Type B pancreatic cell (in vitro differentiated cells): ENCODE measurements around a stretch of chr1.

GRCh38 chr1:205679272-205679600, 1.1 kb downstream of the SLC45A3 start:
- PRO-cap: no peak

GRCh38 chr1:205701011-205701541, 20.8 kb upstream of the SLC45A3 start:
- PRO-cap: no peak

DNA sequence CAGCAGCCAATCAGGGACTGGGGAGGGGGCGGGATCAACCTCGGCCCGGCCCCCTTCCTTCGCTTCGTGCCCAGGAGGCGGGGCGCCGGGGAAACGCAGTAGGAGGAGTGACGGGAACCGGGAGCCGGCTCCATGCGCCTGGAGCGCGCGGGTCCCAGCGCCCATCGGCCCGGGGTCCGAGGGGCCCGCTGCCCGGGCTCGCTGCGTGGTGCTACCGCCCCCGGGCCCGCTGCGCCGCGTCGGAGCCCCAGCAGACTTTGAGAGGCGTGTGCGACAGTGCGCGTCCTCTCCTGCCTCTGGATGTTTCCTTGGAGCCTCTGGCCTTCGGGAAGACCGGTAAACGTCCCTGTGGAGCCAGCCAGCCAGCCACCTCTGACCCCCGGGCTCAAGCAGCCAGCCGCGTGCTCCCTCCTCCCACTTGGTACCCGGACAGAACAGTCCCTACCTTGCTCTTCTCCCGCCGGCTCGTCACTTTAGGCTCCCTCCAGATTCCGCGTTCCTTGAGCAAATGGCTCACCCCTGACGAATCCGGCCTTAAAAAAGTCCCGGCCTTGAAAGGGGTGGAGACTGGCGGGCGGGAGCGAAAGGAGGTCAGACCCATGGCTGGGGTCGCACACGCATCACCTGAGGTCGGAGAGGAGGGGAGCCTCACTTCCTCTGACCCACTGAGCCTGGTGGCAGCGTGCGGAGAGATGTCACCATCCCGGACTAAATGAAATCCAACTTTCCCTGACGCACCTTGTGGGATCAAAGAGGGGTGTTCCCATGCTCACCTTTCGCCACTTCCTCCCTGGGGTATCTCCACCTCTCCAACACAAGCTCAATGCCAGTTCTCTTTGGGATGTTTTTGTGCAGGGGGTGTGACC, 485 bp upstream of the SLC41A1 start:
- PRO-cap: bidirectional peak, plus-strand start at position 101 of the sequence, minus-strand start outside the sequence; bidirectional peak, plus-strand start at position 537 of the sequence, minus-strand start at position 475 of the sequence

DNA sequence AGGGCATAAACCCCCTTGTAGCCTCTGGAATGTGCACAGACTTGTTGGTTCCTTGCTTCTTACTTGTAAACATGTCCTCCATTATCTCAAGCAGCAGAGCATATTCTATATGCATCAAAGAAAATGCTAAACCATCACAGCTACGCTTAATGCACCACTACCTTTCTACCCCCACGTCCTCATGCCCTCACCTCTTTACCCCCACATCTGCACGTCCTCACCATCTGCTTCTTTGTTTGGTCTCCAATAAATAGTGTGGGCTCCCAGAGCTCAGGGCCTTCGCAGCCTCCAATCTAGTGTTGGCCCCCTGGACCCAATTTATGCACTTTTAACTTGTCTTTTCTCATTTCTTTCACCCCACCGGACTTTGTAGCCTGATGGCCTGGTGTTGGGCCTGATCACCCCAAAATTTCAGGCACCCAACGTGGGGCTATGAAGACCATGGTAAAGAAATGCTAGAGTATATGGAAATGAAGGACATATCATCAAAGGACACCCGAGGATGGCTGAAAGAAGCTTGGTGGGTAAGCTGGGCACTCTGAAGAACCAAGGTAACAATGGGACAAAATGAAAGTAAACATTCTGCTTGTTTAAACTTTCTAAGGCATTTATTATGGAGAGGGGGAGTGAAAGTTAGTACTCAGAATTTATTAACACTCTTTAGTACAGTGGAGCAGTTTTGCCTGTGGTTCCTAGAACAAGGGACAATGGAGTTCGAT, 8.0 kb upstream of the PM20D1 start:
- PRO-cap: no peak

- PRO-cap: no peak
Observed at GRCh38 chr1:205935804-205936242, 7.4 kb downstream of the SLC26A9 start.

- PRO-cap: no peak
Observed at GRCh38 chr1:206047197-206047589, 5.8 kb upstream of the RHEX start.

- PRO-cap: no peak
Observed at GRCh38 chr1:206053671-206054068, 697 bp downstream of the RHEX start.

DNA sequence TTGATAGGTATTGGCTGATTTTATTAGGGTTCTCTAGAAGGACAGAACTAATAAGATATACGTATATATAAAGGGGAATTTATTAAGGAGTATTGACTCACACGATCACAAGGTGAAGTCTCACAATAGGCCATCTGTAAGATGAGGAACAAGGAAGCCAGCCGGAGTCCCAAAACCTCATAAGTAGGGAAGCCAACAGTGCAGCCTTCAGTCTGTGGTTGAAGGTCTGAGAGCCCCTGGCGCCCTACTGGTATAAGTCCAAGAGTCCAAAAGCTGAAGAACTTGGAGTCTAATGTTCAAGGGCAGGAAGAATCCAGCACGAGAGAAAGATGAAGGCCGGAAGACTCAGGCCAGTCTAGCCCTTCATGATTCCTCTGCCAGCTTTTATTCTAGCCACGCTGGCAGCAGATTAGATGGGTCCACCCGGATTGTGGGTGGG, 18.0 kb downstream of the RHEX start:
- PRO-cap: no peak

DNA sequence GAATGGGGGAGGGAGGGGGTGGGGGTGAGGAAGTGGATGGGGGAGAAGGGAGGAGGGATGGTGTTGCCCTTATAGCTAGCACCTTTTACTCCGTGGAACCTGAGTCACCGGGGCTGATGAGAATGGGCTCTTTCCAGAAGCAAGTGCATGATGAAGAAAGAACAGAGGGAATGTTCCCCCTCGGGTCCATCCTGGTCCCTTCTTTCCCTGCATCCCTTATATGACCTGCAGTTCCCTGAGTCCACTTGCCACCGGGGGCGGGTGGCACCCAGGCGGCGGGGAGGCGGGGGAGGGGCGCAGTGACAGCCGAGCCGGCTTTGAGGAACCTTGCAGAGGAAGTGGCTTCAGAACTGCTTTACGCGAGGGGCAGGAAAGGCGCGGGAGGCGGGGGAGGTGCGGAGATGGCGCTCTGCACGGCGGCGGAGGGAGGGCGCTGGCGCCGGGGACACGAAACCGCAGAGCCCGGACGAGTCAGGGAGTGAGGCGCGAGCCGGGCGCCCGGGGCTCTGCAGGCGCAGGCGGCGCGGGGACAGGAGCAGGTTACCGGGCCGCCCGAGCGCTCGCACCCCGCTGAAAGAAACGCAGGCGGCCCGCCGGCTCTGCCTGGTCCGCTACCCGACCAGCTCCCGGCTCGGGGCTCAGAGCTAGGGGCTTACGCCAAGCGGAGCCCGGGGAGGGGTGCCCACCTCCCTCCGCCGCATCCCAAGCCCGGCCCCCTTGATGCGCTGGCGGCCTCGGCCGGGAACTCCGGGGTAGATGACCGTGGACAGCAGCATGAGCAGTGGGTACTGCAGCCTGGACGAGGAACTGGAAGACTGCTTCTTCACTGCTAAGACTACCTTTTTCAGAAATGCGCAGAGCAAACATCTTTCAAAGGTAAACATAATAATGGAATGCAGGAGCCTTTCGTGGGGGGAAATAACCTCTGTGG, 49.8 kb downstream of the RASSF5 start:
- PRO-cap: no peak

- PRO-cap: no peak
Observed at GRCh38 chr1:206568142-206568726, 44.0 kb downstream of the EIF2D start.

- PRO-cap: no peak
Observed at GRCh38 chr1:206665501-206665929, 19.2 kb upstream of the MAPKAPK2 start.

GRCh38 chr1:206682128-206682471, 2.6 kb upstream of the MAPKAPK2 start:
- PRO-cap: no peak

- PRO-cap: no peak
Observed at GRCh38 chr1:206697404-206697788, 12.7 kb downstream of the MAPKAPK2 start.

DNA sequence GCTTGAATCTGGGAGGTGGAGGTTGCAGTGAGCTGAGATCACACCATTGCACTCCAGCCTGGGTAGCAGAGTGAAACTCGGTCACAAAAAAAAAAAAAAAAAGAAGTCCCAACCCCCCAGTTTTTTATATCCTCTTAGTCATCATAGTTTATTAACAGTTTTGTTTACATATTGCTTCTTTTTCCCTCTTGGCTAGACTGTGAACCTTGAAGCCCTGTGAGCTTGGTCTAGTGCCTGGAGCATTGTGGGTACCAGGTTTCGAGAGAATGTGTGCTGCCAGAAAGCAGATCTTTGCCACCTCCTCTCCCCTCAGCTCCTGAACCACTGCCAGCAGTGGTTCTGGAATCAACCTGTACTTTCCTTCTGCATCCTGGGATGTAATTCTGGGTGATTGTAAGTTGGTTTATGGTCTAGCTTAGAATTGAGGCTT, 30.0 kb downstream of the MAPKAPK2 start:
- PRO-cap: no peak

GRCh38 chr1:206733153-206734040, 37.2 kb upstream of the IL19 start:
- PRO-cap: no peak

GRCh38 chr1:206736876-206737670, 33.5 kb upstream of the IL19 start:
- PRO-cap: no peak

DNA sequence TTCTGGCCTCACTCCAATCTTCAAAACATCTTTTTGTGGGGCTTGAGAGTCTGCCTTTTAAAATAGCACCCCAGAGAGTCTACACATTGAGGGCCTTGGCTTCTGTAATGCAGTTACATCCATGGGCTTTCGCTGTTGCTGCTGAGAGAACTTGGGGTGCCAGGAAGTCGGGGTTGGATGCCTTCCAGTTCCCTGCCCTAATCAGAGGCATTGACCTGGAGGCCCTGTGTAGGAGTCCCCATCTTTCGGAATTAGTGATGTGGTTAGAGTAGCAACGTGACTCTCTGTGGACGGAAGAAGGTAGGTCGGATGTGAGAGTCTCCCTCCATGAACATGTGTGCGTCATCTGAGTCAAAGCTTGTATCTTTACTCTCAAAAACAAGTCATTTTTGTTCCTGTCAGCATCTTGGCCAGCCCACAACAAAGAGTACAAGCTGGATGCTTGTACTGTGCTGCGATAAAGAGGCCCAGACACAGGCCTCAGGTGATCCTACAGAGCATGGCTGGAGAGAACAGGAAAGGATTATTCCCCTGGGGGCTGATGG, 30.9 kb upstream of the IL10 start:
- PRO-cap: no peak

DNA sequence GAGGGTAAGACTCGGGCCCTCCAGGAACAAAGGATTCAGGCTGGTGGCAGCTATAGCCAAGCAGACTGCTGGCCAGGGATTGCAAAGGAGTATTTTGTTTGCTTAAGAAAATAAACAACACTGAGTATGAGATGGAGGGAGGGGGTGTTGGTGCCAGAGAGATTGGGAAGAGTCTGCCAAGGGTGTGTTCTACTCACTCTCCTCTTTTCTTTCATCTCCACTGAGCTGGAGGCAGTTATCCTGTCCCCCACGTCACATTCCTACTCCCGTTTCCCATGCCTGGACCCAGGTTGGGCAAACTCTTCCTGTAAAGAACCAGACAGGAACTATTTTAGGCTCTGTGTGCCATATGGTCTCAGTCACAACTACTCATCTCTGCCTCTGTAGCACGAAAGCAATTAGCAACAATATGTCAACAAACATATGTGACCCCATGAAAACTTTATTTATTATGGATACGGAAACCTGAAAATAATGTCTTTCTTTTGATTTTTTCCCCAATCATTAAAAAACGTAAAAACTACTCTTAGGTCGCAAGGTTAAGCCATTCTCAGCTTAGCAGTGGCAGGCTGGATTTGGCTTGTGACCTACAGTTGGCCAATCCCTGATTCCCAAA, 1.3 kb upstream of the IL24 start:
- PRO-cap: no peak

GRCh38 chr1:206921387-206921804, 345 bp downstream of the FCMR start:
- PRO-cap: no peak

DNA sequence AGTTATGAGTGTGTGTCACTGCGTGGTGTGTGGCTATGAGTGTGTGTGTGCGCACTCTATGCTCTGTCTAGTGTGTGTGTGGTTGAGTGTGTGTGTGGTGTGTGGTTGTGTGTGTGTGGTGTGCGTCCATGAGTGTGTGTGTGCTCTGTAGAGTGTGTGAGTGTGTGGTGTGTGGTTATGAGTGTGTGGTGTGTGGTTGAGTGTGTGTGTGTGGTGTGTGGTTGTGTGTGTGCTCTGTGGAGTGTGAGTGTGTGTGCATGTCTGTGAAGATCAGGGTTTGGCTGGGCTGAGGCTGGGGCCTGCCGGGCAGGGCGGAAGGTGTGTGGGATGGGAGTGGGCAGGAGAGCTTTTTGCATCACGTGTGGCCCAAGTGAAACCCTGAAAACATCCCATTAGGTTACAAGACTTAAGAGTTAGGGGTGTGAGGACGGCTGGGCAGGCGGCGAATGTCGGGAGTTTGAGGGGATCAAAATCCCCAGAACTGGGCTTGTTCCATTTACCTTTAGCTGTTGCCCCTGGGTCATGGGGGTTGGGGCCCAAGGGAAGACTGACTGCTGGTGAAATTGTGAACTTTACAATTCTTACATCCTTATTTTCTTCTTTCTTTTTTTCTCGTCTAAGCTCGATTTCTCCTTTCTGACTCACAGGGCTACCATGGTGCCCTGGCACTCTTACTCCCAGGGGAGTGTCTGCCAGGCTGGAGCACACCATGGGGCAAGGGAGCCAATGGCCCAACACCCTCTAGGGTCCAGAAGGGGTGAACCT, 3.0 kb upstream of the FCMR start:
- PRO-cap: no peak